ENCODE measurements around a stretch of chr2.

GRCh38 chr2:10444386-10445029, 3.6 kb downstream of the ODC1 start:
- RRBS, result no CpG with 5 or more reads among the region's 8 CpGs

DNA sequence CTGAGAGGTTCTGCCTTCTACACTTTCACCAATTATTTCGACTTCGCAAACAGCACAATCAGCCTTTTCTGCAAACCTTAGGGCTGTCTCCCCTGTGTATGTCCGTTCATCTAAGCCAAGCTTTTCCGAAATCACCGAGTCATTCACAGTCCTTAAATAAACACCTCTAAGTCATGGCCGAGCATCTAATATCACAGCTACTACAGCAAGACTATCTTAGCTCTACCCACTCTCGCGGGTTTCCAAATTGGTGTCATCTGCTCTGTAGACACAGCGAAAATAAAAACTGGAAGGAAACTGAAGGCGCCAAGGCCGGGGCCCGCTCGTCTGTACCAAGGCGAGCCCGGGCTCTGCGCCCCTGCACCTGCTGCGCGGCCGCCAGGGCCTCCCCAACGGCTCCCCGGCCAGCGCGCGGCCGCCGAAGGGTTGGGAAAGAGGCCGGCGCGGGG, 705 bp downstream of the ODC1 start:
- RRBS, result 6% methylated on average over 11 of the region's 29 CpGs

DNA sequence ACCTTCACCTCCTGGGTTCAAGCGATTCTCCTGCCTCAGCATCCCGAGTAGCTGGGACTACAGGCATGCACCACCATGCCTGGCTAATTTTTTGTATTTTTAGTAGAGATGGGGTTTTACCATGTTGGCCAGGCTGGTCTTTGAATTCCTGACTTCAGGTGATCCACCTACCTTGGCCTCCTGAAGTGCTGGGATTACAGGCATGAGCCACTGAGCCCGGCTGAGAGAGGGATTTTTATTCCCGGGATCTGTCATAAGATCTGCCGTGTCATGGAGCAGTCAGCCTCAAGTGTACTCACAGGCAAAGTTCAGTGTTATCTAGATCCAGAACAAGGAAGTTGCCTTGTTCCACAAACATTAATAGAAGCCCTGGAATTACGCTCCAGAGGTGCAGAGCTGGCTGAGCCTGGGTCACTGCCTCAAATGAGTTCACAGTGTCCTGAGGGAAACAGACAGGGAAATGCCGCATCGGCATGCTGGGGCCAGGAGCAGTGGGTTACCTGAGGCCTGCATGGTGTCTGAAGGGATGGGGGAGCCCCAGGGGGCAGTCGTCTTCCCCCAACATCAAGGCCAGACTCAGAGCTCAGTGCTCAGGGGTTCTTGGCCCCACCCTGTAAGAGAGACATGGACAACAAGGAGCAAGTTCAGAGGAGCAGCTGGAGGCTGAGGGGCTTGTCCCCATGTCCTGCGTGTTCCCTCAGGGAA, 42.6 kb upstream of the ODC1 start:
- RRBS, result no CpG with 5 or more reads among the region's 10 CpGs

DNA sequence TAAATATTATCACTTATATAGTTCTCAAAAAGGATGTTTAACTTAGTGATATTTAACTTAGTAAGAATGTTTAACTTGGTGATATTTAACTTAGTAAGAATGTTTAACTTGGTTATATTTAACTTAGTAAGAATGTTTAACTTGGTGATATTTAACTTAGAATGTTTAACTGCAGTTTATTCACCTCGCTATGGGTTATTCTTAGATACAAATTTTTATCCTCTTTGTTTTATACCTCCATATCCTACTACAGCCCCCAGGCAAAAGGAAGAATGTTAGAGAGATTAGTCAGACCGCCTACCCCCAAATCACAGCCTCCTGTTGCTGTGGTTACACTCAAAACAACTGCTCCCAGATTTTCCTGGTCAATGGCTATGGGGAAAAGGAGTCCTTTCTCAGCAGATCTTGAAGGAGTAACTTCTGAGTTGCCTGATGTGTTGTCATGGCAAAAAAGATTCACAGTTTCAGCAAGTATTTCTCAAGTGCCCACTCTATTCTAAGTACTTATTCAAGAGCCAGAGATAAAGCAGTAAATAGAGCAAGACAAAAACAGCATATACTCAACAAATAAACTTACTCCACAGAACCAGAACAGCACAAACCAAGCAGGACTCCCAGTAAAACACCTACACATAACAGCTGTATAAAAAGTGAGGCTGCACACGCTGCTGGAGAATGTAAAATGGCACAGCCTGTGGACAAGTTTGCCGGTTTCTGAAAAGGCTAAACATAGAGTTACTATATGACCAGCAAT, 104.9 kb downstream of the NOL10 start:
- RRBS, result no CpG with 5 or more reads among the region's 4 CpGs

GRCh38 chr2:10709456-10709819, 12.0 kb upstream of the ATP6V1C2 start:
- RRBS, result no CpG with 5 or more reads among the region's 5 CpGs

GRCh38 chr2:10745568-10745912, 24.1 kb downstream of the ATP6V1C2 start:
- RRBS, result no CpG with 5 or more reads among the region's 6 CpGs

DNA sequence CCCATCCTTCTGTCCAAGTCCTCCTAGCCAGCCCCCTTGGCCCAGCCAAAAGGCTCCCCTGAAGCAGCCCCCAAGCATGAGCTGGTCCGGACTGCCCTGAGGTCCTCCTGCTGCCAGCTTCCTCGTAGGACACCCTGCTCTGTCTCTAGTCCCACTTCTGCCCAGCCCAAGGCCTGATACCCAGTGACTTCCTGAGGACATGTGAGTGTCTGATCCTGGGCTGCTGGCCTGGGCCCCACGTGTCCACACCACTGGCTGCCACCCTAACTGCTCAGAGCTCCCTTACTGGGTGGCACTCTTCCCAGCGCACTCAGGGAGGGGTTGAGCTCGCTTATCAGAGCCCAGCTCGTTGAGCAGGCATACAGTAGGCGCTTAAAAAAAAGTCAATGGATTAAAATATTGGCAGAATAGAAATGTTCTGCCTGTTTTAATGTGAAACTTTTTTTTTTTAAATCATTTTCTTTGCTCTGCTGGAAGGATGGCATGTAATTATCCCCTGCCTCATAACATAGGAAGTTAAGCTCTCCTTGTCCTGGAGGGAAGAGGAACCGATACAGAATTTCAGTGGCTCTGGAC, 34.5 kb upstream of the PDIA6 start:
- RRBS, result no CpG with 5 or more reads among the region's 8 CpGs

DNA sequence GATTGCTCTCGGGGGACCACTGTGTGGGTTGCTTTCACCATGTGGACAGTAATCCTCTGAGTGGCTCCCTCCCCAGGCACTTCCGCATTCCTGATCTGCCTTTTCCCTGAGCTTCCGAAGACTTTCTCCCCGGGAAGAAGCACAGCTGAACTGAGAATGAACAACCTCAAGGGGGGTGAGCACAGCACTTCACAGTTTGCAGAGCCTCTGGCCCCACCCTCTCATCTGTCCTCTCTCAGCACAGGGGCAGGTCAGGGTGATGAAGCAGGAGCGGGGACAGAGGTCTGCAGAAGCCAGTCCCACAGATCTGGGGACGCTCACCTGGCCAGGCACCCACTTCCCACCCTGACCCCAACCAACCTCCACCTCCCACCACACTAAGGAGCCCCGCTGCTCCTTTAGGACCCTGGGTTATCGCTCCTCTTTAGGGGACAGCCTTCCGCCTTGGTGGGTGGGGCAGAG, 11.3 kb upstream of the C2orf50 start:
- RRBS, result no CpG with 5 or more reads among the region's 9 CpGs

DNA sequence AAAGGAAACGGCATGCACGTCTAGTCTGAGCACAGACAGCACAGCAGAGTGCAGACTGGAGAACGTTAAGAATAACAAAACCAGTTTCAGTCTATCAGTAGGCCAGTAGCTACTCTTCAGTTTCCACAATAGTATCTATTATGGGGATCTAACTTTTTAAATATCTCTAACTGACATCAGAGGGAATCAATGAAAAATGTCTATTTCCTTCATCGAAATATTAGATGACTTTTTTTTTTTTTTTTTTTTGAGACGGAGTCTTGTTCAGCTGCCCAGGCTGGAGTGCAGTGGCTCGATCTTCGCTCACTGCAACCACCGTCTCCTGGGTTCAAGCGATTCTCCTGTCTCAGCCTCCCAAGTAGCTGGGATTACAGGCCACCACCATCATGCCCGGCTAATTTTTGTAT, 26.1 kb downstream of the SLC66A3 start:
- RRBS, result no CpG with 5 or more reads among the region's 10 CpGs

- RRBS, result no CpG with 5 or more reads among the region's 8 CpGs
Measured at GRCh38 chr2:11181810-11182446, 26.7 kb downstream of the SLC66A3 start.

- RRBS, result no CpG with 5 or more reads among the region's 4 CpGs
Measured at GRCh38 chr2:11207457-11208043, 52.3 kb downstream of the SLC66A3 start.

DNA sequence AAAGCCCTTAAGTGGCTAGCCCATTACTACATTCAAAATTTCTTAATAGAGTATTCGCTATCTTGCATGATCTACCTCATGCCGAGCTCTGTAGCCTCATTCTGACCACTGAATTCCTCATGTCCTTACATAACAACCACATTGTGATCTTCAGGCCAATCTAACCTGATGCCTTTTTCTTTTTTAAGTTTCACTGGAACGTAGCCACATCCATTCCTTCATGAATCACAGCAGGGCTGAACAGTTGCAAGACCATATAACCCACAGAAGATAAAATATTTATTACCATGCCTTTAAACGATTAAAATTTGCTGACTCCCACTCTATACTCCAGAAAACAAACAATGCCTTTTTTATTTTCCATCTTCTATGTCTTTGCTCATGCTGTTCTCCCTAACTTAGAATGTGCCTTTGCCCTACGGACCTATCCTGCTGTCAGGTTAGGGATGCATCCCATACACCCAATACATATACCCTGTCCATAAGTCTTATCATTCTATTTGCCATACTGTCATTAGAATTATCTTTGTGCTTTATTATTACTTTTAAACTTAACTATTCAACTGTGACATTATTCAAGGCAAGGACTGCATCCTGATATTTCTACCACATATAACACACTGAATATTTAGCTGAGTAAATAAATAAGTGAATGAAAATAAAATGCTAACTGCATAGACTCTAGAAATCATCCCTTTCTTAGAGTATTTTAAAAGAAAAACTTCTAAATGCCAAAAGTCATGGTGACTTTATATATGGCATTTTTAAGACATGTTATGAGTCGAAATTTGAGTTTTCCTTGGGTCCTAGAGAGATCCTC, 58.2 kb downstream of the SLC66A3 start:
- RRBS, result no CpG with 5 or more reads among the region's 6 CpGs

- RRBS, result no CpG with 5 or more reads among the region's 5 CpGs
Measured at GRCh38 chr2:11224069-11224752, 68.9 kb downstream of the SLC66A3 start.

DNA sequence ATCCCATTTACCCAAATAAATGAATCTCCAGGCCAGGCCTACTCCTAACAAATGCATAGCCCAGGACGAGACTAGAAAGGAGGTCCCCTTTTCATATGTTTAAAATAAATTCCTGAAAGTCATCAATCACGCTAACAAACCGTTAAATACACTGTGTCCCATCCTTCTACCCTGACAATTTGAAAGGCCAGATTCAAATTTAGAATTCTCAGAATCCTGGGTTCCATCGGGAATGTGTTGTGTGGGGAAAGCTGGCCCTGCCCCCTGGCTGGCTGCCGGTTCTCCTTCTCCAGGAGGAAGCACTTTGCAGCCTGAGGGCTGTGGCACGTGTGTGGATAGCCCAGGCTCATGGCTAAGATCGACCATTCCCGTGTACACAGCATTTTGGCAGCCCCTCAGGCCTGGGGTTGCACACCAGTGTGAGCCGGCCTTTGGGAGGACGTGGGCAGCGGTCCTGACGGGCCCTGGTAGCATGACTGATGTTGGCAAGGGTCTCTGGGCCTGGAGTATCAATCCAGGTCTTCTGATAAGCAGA, 50.9 kb upstream of the ROCK2 start:
- RRBS, result no CpG with 5 or more reads among the region's 12 CpGs

- RRBS, result no CpG with 5 or more reads among the region's 10 CpGs
Measured at GRCh38 chr2:11396215-11396909, 51.9 kb upstream of the ROCK2 start.

DNA sequence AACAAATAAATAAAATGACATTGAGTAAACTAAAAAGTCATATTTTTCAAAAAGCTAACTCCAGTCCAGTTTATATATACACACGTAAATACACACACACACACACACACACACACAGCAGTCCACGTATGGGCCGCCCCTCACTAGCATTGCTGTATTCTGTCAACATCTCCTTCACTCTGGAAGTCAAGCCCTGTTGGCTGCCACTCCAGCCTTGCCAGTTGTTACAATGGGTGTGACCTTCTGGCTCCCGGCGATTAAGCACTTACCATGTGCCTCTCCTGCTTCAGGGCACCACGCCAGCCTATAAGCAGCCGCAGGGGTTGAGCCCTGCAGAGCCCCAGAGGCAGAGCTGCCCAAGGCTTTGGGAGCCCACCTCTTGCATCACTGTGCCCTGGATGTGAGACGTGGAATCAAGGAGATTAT, 54.2 kb upstream of the ROCK2 start:
- RRBS, result no CpG with 5 or more reads among the region's 8 CpGs

DNA sequence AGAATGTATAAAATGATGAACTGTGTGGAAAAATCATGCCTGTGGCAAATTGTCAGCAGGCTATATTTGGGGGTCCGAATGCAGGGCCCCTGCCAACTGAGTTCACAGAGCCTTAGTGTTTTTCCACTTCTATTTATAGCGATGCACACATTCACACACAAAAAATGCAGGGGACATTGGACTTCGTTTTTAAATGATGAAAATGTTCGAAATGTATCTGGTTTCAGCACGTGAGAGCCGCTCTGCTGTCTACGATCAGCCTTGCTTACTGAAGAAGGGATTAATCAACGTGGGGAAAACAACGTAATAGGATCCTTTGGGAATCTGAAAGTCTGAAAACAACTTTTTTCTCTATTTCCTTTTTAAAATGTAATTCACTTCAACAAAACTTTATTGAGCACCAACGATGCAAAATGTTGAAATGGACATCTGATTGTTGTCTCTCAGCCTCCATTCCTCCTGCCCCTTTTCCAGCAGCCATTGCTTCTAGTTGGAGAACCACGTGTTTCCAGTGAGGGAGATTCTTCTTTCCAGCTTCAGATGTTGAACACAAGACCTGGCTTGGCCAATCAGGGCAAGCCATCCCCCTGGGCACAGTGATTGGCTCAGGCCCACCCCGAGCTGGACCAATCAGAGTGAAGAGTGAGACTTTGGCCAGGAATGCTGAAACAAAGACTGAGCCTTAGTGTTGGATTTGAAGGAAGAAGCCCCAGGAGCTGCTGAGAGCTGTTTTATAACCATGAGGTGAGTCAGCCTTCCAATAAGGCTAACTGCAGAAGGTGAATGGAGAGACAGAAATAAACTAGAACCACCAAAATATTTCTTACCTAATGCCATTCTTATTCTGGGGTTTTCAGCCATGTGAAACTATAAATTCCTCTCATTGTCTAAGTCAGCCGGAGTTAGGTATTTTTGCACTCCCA, 59.1 kb downstream of the E2F6 start:
- RRBS, result no CpG with 5 or more reads among the region's 13 CpGs

DNA sequence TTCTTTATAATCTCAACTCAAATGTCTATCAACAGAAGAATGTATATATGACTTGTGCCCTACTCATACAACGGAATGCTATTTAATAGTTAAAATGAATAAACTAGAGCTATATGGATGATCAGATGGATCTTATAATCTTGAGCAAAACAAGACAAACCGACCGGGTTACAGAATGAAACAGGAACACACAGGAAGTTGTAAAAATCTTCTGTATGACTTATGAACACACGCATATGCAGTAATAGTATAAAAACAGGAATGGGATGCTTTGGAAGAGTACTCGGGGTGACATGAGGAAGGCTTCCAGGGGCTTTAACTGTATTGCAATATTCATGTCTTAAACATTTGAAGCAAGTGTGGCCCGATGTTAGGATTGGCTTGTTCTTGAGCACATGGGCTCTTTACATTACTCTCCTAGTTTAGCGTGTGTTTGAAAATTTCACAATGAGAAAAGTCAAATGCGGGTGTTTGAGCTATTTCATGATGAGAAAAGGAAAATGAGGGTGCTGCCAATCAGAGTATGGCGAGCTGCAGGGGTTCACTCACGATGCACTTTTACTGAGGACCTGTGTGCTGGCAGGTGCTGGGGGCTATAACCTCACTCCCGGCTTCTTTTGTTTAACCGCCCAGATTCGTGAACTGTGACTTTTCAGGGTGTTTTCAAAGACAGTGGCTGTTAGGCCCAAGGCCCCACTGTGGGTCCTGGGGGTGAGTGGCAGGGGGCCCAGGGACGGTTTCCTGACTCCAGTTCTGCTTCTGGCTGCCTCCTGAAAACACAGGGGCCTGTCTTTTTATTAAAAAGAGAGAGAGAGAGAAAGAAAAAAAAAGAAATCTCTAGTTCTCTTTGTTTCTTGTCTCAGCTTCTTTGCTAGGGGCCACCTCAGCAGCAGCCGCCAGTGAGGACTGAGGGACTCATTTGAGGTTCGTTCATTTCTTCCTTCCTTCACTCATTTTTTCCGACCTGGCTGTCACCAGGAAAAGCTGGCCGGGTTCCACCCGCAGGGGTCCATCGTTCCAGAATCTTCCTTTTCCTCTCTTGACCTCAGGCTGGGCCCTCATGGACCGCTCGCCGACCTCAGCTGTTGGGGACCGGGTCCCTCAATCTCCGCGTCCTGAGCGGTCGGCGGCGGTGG, 15.2 kb upstream of the E2F6 start:
- RRBS, result 76% methylated on average over 10 of the region's 30 CpGs

DNA sequence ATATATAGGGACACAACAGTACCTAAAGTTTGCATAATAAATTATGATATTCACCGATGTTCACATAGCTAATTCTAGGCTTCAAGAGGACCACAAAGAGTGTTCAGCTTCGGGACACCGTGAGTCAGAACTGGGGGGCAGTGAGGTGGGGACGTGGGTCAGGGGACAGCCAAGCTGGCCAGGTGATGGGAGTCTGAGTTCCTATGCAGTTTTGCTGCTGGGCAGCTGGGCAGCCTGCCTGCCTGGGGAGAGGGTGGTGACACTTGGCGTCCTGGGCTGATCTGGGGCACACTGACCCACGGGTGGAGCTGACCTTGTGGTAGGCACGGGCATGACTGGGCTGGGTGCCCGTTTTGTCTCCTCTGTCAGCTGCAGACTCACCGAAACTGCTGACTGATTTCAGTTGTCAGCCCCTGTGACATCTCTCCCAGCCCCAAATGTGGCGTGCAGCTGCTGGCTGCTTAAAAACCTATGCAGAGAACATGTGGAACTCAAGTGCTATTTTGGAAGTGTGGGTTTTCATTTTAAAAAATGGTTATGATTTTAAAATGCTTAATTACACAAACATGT, 32.6 kb upstream of the E2F6 start:
- RRBS, result no CpG with 5 or more reads among the region's 10 CpGs

DNA sequence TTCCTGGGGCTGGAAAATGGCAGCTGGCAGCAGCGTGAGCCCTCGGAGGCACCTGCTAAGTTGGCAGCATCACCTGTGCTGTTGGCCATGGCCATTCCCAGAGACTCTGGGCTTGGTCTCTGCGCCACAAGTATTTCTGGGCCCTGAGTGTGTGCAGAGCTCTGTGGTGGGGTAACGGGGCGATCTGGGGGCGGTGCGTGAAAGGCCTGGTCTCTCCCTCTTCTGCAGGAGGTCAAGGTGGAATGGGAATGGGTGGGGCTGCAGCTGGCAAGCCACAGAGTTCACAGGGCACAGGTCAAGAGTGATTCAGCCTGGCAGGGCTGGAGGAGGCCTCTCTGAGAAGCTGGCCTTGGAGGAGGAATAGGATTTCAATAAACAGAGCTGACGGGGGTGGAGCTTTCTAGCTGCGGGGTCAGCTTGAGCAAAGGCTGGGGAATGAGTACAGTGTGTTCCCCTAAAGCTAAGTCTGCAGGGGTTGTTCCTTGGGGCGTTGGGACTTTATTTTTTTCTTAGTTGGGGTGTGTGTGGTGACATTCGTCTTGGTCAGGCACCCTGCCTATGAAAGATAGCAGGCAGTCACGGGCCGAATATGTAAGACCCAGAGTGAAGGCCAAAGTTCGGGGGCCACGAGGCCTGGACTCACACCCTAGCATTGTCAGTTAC, 10.4 kb upstream of the NTSR2 start:
- RRBS, result no CpG with 5 or more reads among the region's 15 CpGs

Measured in AG08470 (cell line).